ENCODE data around the genes RARRES2, GIMAP4, GIMAP6, GIMAP5, NOS3, ATG9B and CDK5.

- RAMPAGE, long total RNA: start-site peak on the minus strand at chr7:150341615-150341688, 68 and 28 reads in 2 replicates
- RRBS: under 1% methylated on average over 7 of the region's 53 CpGs
Measured at GRCh38 chr7:150341408-150342425, at the start of gene RARRES2. TSS of gene RARRES2 (minus strand) at chr7:150341629.

- RAMPAGE, long total RNA: no peak
- RRBS: no CpG with 5 or more reads among the region's 14 CpGs
Measured at GRCh38 chr7:150375838-150377047, 2.9 kb upstream of the ZNF775 start.

GRCh38 chr7:150379742-150380508, 795 bp downstream of the ZNF775 start:
- RAMPAGE, long total RNA: no peak
- RRBS: no CpG with 5 or more reads among the region's 20 CpGs

DNA sequence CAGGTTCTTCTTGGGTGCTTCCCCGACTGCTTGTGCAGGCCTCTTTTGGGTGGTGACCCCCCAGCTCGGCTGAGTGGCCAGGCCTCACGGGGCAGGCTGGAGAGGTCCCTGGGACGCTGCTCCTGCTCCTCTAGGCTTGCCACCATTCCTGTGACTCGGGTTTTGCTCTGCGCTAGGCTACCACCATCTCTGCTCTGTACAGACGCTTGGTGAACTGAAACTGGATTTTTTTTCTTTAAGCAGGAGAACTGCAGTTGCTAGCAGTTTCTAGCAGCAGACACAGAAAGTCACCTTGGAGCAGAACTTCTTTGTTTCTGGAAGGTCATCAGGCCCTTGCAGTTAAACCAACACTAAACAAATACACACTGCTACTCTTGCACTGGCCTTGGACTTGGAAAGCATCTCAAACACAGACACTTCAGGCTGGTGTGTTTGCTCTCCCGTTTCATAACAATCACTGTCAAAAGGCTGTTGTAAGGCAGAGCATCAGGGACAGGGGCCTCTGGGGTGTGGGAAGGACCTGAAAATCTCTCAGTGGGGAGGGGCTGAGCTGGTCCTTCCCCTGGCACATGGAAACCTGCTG, 9.8 kb downstream of the ENSG00000284691 start:
- RAMPAGE, long total RNA: no peak
- RRBS: no CpG with 5 or more reads among the region's 8 CpGs

- RAMPAGE, long total RNA: no peak
- RRBS: 74% methylated on average over 4 of the region's 11 CpGs
Measured at GRCh38 chr7:150473989-150474641, 23.7 kb downstream of the GIMAP8 start.

- RAMPAGE, long total RNA: no peak
- RRBS: no CpG with 5 or more reads among the region's 7 CpGs
Measured at GRCh38 chr7:150481533-150481988, 31.1 kb downstream of the GIMAP8 start.

DNA sequence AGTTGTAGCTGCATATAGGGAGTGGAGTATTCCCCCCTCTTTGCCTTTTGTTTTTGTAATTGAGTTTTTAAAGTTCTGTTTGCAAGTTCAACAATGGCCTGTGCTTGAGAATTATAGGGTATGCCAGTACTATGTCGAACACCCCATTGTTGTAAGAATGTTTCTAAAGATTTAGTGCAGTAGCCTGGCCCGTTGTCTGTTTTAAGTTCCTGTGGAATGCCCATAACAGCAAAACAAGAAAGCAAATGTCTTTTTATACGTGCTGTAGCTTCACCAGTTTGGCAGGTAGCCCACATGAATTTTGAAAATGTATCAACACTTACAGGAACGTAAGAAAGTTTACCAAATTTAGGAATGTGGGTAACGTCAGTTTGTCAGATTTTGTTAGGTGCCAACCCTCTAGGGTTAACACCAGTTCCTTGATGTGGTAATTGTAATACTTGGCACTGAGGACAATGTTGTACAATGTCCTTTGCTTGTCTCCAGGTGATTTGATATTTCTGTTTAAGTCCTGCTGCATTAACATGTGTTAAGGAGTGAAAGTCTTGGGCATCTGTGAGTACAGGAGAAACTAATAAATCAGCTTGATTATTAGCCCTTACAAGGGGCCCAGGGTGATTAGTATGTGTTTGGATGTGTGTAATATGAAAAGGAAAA, 3.2 kb upstream of the GIMAP4 start:
- RAMPAGE, long total RNA: no peak
- RRBS: no CpG with 5 or more reads among the region's 5 CpGs

- RAMPAGE, long total RNA: no peak
- RRBS: no CpG with 5 or more reads among the region's 10 CpGs
Measured at GRCh38 chr7:150566951-150567731, at the start of gene GIMAP4. TSS of gene GIMAP4 (plus strand) at chr7:150567390.

DNA sequence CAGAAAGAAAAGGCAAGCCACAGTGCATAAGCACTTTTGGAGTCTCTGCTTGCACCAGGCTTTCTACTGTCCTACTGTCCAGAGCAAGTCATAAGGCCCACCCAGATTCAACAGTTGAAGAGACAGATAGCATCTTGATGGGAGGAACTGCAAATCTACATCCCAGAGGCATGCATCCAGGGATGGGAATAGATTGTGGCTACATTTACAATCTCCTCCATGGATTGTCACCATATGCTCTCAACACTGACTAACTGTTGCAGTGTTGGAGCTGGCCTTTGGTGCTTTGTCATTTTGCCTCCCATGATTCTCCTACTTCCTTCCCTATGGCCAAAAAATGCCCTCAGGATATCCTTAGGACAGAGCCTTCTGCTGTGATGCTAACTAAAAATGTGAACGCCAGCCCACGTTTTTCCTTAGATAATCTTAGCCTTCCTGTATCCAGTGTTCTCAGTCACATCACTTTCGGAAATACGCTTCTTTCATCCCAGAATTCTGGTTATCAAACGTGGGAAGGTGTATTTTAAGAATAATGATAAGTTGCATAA, 3.7 kb downstream of the GIMAP4 start:
- RAMPAGE, long total RNA: no peak
- RRBS: no CpG with 5 or more reads among the region's 5 CpGs

DNA sequence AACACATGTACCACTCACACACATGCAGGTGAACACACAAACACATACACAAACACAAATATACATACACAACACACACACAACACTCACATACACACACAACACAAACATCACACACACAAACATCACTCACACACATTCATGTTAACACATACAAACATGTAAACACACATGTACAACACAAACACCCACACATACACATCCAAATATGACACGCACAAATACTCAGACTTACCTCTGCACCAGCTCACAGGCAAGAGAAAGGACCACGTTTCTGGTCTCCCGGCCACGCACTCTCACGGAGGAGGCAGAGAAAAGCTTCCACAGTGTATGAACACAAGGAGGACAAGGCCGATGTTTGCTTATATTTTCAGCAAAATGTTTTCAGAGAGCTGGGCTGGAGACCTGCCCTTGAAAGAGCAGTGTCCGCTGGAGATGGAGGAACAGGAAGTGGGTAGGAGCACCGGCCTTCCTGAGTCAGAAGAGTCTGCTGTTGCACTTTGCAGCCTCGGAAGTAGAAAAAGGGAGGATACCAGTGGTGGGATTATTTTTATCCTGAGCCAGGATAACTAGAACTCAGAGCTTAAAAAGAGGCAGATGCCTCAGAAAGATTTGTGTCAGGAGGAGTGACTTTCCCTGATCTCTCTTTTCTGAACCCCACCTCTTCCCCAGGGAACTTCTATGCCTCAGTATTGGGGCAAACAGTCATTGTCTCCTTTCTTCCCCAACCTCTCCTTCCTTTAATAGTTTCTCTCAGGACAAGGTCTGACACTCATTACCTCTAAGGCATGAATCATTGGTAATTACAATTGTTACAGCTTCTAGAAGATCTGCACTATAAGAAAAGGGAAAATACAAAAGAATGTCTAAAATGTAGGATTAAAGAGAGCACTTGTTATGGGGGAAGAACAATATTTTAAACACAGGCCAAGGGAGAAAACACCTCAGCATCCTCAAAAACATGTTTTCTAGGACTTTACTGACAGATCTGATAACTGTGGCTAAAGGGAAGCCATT, at the start of gene GIMAP6:
GIMAP6 (minus strand) TSS at position 452 of the 1,017 bp plus-strand sequence.
- RAMPAGE, long total RNA: no peak
- RRBS: no CpG with 5 or more reads among the region's 9 CpGs

- RAMPAGE, long total RNA: no peak
- RRBS: no CpG with 5 or more reads among the region's 3 CpGs
Measured at GRCh38 chr7:150687662-150688175, 2.2 kb downstream of the GIMAP2 start.

GRCh38 chr7:150737001-150738196, at the start of gene GIMAP5:
TSS of gene GIMAP5 (plus strand) at chr7:150737418.
- RAMPAGE, long total RNA: no peak
- RRBS: no CpG with 5 or more reads among the region's 18 CpGs

DNA sequence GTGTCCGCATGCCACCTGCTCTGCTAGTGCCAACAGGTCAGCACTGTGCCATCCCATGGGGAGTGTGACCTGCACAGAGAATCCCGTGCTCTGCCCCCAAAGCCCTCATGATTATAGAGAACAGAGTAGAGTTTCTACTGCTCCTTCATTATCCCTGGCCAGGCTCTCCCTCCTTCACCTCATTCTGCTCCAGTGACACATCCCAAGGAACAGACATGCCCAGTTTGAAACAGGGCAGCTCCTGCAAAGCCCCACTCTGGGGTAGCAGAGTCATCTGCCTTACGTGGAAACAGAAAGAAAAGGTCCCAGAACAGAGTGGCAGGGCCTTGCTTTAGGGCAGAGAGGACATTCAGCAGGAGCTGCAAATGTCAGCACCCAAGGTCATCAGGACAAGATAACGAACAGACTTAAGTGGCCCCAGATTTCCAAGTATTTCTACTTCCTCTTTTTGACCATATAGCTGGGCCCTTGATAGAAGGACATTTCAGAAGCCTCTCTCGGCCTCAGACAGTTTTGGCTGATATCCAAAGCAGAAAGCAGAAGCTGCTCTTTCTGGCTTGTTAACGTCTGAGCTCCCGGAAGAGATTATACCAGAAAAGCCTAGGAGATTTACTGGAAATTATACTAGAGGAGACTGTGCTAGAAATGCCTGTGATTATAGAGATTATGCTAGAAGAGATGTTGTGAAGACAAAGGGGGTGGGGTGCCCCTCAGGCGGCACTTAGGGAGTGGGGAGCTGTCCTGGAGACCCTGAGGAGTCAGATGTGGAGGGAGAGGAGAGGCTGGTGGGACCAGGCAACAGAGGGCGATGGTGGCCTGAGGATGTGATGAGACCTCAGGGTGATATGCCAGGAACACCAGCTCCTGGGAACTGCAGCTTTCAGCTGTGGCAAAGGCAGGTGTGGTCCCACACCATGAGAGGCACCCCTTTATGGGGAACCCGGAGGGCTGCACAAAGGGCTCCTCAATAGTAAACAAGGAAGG, 12.5 kb downstream of the TMEM176B start:
- RAMPAGE, long total RNA: no peak
- RRBS: no CpG with 5 or more reads among the region's 10 CpGs

- RAMPAGE, long total RNA: no peak
- RRBS: no CpG with 5 or more reads among the region's 11 CpGs
Measured at GRCh38 chr7:150807806-150808611, 7.4 kb downstream of the TMEM176A start.

DNA sequence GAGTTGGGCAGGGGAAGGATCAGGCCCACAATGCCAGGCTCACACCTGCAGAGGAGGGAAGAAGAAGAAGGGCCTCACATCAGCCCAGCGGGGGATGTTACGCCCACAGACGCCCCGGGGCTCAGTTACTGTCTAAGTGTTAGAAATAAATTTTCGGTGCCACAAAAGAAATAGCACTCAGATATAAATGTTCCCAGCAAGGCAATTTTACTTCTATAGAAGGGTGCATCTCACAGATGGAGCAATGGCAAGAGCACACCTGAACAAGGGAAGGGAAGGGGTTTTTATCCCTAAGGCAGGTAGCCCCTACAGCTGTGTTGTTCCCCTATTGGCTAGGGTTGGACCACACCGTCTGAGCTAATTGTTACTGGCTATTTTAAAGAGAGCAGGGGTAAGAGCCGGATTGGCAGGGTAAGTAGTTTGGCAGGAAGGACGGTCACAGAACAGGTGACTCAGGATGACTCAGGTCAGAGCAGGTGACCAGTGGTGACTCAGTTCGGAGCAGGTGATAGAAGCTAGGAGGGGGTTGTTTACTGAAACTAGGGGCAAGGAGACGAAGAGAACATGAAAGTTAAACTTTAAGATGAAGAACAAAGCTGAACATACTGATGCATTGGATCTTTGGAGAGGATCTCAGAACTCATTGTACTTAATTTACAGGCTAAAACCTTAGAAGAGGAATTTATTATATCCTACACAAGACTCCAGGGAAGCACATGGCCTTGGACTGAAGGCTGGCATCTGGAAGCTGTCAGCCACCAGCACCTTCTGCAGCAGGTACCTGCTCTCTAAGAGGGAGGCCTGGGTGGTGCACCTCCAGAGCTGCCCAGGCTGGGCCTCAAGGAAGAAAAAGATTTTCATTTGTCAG, at the start of gene NOS3:
NOS3 (plus strand) TSS at position 494 of the 868 bp plus-strand sequence.
- RAMPAGE, long total RNA: no peak
- RRBS: no CpG with 5 or more reads among the region's 10 CpGs

DNA sequence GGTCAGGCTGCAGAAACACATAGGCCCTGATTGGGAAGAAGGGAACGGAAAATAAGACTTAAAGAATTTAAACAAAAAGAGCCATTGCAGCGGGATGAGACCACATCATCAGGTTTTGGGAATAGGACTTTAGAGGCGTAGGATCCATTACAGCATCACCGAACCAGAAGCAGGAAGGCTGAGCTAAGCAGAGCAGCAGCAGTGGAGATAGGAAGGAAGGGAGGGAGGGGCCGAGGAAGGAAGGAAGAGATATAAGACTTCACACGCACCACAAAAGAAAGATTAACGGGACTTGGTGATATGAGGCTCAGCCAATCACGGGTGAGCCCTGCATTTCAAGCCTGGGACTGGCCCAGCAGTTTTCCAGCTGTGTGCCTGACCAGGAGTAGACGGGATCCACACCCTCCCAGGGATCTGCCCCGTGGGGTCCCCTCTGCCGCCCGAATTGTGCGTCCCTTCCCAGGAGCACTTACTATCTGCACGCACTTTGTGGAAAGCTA, 16.2 kb downstream of the ATG9B start:
- RAMPAGE, long total RNA: no peak
- RRBS: no CpG with 5 or more reads among the region's 14 CpGs

- RAMPAGE, long total RNA: no peak
- RRBS: 76% methylated on average over 3 of the region's 9 CpGs
Measured at GRCh38 chr7:151024131-151024648, at the start of gene ATG9B. TSS of gene ATG9B (minus strand) at chr7:151024494.

DNA sequence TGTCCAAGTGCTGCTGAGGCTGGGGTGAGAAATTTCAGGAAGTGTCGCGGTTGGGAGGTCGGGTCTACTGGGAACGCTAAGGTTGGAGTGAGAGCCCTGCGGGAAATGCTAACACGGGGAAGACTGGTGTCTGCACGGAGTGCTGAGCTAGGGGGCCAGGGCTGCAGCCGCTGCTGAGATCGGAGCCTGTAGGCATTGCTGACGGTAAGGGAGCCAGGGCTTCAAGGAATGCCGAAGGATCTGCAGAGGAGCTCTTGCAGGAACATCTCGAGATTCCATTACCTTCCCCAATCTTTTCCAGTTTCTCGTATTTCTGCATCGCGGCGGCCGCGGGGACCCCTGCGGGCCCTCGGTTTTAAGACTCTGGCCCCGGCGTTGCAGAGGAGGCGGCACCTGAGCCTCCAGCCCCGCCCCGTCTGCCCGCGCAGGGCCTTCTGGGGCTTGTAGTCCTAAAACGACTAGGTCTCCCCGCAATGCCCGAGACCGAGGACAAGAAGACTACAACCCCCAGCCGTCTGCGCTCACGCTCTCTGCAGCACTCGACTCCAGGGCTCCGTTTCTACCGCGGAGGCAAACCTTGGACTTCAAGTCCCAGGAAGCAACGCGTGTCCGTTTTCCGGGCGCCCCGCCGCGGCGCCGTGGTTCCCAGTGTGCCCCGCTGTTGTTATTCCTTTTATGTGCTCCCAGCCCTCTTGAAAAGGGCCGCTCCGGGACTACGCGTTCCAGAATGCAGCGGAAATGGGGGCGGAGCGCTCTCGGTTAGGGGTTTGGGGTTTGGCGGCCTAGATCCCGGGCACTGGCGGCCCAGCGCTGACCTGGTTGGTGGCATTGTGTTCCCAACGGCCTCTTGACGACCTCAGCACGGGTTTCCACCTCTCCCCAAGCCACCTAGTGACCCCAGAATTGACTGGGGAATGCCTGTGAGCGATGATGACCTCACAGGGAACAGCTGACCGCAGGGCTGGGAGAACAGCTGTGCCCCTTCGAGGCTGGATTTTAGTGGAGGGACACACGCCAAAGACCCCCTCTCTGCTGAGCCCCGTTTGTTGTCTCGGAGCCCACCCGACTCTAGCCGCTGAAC, at the start of gene CDK5:
CDK5 (minus strand) TSS at position 368 of the 1,081 bp plus-strand sequence.
- RAMPAGE, long total RNA: start-site peak on the minus strand centred at position 363 of the sequence, 65 bp wide, 310 and 280 reads in 2 replicates
- RRBS: 1% methylated on average over 18 of the region's 72 CpGs

GRCh38 chr7:151126502-151126987, 40.3 kb downstream of the AGAP3 start:
- RAMPAGE, long total RNA: no peak
- RRBS: no CpG with 5 or more reads among the region's 14 CpGs

- RAMPAGE, long total RNA: no peak
- RRBS: 100% methylated on average over 3 of the region's 9 CpGs
Measured at GRCh38 chr7:151135623-151136140, 31.8 kb downstream of the GBX1 start.

Measured in cardiac muscle cell (in vitro differentiated cells and primary cell).